ENCODE results near the gene MANSC4.

- PRO-cap, 2 experiments = no peak in any of the 2 experiments
These were observed 1.6 kb downstream of the FGFR1OP2 start for GRCh38 chr12:26939881-26940324.

- PRO-cap, 2 experiments = no peak in any of the 2 experiments
These were observed 7.7 kb upstream of the STK38L start for GRCh38 chr12:27236449-27236802.

DNA sequence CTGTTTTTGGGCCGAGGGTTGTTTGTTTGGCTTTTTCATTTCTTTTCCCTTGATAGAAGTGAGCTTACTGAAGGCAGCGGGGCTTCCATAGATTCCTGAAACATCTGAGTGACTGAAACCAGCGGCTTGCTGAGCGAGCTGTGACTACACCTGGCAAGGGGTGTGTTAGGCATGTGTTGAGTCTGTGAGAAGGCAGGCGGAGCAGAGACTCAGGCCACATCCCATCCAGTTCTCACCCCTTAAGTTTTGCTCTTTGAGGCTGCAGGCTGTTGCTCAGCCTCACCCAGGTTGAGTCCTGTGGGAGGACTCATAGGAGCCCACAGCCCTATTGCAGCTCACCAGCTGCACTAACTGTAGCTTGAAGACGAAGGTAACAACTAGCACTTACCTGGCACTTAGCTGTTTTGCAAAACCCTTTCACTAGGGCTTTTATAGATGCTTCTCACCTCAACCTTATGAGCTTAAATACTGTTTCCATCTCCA lies 17.3 kb downstream of the PPFIBP1 start:
- PRO-cap, 2 experiments = no peak in any of the 2 experiments

GRCh38 chr12:27549602-27550236 lies 25.7 kb downstream of the PPFIBP1 start:
- PRO-cap, 2 experiments = no peak in any of the 2 experiments

DNA sequence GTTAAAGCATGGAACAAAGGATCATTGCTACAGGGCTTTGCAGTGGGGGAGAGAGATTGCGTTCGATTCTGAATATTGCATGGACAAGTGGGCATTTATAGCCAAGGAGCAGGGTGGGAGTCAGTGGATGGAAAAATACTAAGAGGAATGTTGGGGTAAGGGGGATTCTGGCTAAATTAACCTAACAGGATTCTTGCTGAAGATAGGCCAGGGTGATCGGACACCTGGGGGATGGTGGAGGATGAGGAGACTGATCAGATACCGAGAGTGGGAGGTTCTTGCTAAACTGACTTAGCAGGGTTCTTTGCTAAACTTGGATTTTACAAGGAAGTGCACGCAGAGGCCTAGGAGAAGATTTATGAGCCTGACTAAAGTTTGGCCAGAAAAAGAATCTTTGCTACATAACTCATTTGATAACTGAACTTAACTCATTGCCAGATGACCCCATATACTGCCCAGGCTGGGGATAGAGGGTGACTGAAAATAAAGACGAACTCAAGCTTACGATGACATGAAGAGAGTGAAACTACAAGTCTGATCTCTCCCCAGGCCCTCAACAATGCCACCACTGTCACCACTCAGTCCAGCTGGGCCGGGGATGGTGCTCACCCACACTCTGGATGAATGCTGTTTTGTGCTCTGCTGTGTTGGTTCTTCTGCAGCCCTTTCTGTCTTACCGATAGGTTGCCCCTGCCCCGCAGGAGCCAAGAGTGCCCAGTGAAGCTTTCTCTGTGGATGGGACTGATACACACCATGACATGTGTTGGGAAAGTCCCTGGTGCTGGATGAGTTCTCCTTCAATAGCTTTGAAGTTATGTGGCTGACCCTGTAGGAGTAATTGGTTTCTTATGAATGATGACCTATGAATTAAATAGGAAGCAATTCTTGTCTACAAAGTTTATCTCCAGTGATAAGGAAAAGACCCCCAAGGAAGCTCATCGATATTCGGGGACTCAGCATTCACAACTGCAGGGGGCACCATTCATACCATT lies 29.0 kb downstream of the PPFIBP1 start:
- PRO-cap, 2 experiments = no peak in any of the 2 experiments

DNA sequence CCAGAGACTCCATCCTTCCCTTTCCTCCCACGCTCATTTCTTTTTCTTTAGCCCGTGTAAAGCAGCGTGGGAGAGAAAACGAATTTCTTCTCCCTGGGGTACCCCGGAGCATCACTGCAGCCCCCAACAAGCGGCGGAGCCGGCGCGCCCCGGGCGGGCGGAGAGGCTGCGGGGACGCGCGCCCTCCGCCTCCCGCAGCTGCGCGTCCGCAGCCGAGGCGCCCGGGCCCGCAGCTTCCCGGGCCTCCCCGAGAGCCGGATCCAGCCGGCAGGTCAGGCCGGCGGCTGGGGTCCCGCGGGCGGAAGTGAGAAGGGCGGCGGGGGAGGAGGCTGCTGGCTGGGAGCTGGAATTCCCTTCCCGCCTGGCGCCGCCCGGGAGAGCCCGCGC lies 352 bp upstream of the KLHL42 start:
- PRO-cap, 2 experiments = peak in 2 of 2 experiments; most common plus-strand start position 311 of the sequence (in 2)

DNA sequence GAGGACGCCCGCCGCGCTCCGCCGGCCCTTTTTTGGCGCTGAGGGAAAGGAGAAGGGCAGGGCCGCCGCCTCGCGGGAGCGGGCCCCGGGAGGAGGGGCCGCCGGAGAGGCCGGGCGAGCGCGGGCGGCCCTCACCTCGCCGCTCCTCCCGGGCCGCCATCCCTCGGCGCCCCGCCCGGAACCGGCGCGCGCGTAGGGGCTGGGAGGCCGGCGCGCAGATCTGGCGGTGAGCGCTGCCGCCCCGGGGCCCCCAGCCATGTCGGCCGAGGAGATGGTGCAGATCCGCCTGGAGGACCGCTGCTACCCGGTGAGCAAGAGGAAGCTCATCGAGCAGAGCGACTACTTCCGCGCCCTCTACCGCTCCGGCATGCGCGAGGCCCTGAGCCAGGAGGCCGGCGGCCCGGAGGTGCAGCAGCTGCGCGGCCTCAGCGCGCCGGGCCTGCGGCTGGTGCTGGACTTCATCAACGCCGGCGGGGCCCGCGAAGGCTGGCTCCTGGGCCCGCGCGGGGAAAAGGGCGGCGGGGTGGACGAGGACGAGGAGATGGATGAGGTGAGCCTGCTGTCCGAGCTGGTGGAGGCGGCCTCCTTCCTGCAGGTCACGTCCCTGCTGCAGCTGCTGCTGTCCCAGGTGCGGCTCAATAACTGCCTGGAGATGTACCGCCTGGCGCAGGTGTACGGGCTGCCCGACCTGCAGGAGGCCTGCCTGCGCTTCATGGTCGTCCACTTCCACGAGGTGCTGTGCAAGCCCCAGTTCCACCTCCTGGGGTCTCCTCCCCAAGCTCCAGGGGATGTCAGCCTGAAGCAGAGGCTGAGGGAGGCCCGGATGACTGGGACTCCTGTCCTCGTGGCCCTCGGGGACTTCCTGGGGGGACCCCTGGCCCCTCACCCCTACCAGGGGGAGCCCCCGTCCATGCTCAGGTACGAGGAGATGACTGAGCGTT lies at the start of gene MANSC4:
MANSC4 (minus strand) TSS at position 162 of the 941 bp plus-strand sequence.
- PRO-cap, 2 experiments = peak in 1 of 2 experiments; most common plus-strand start position 185 of the sequence (in 1); most common minus-strand start position 34 of the sequence (in 1)

DNA sequence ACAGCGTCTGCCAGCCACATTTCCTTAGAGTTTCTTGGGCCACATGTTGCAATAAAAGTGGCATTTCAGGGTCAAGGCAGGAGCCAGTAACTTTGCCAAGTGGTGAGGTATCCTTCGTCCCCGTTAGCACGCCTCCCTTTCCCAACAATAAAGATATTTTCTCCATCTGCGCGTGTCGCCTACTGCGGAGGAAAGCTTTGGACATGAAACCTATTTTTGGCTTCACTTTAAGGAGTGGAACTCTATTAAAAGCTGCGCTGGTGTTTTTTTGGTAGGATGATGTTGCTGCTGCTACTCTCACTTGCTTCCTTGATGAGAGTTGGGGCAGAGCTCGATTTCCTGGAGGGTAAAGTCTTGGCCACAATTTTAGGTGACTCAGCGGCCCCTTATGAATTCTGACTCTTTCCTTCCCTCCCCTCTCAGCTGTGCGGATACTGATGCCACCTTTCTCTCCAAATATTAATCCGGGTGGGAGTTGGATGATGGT lies 851 bp downstream of the CCDC91 start:
- PRO-cap, 2 experiments = no peak in any of the 2 experiments

GRCh38 chr12:28760136-28760694 lies 388.9 kb upstream of the FAR2 start:
- PRO-cap, 2 experiments = no peak in any of the 2 experiments

DNA sequence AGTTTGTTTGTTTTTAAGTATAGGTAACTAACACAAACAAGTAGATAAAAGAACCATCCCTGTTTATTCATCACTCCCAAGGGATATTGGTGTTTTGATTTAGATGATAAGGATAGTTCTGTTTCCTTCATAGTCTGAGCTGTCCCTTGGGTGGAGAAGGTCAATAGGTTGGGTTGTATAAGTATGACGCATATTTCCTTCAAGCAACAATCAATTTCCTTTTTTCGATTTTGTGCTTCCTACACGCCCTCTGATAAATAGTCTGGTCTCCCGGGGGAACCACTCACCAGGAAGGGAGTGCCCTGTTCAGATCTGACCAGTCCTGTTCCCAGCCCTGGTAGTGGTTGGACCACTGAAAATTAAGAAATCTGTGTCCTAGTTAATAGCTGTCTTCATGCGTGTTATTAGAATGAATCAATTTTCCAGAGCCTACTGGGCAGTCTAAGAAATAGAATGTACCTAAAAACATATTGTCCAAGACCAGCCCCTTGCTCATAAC lies 378.7 kb upstream of the FAR2 start:
- PRO-cap, 2 experiments = no peak in any of the 2 experiments

- PRO-cap, 2 experiments = no peak in any of the 2 experiments
These were observed 150.8 kb upstream of the FAR2 start for GRCh38 chr12:28998306-28998642.

DNA sequence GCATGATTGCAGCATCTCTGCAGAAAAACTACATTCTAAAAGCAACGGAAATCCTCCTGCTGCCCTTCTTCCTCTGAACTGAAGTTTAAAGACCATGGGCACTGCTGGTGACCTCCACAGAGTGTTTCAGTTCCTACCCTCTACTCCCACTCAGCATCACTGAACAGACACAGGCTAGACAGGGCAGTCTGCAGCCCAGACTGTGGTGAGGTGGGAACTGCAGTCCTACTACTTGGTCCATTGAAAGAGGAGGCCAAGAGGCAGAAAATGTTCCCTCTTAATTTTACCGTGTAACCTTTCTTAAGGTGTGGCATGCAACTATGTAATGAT lies 59.1 kb downstream of the FAR2 start:
- PRO-cap, 2 experiments = no peak in any of the 2 experiments

DNA sequence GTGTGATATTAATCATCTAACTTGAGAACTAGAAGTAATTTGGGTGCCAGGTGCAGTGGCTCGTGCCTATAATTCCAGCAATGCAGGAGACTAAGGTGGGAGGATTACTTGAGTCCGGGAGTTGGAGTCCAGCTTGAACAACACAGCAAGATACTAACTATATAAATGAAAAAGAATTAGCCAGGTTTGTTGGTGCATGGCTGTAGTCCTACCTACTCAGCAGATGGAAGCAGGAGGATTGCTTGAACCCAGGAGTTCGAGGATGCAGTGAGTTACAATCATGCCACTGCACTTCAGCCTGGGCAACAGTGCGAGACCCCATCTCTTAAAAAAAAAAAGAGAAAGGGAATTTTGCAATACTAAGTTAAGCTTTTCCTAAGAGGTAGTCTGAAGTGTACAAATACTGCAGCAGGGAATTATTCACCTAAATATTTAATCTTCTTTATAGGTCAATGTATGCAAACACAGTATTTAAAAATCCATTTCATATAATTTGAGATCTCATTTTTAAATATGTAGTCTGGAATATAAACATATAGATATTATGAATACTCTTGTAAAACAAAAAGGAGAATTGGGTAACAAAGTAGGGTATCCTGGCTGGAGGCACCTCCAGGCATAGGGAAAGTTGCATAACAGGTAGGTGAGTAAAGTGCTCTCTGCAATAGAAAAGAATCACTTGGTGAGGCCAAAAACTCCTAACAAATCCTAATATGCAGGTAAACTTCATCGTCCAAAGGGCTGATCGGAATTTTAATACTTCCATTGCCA lies 42.5 kb downstream of the ERGIC2 start:
- PRO-cap, 2 experiments = no peak in any of the 2 experiments

DNA sequence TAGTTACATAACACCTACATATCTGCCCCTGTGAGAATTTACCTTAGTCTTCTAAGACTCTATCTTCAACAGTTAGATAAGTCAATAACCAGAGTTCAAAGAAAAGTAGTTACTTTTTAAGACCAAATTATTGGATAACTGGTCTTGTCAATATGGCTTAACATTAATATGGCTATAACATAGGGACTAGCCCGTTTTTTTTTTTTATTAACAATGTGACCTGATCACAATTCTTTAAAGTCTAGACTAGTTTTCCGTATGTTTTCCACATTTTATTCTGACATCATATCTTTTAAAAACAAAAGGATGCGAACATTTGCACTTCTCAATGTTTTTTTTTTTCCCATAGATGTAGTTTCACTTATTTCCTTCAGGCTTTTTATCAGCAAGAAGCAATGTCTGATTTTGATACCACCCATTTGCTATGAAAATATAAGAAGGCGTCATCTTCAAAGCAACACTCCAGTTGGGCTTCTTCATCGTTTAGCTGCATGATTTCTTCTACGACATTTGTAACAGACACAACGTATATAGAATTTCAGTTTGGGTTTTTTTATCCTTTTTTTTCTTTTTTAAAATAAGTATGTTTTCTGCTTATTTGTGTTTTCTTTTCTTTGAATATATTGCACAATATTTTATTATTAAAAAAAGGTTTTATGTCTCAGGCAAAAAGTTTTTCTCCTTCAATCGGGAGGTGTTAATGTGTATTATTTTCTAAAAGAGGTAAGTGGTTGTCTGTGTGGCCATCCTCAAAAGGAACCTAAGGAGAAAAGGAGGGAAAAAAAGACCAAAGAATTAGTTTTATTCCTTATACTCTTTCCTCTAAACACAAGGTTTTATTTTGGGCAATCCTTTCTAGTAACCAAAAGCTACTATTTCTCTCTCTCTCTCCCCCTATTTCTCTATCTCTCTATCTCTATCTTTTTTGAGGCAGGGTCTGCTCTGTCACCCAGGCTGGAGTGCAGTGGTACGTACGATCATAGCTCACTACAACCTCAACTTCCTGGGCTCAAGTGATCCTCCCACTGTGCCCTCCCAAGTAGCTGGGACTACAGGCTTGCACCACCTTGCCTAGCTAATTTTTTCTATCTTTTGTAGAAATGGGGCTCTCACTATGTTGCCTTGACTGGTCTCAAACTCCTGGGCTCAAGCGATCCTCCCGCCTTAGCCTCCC lies 40.1 kb downstream of the ERGIC2 start:
- PRO-cap, 2 experiments = no peak in any of the 2 experiments

GRCh38 chr12:29505087-29505950 lies 7.8 kb upstream of the OVCH1 start:
- PRO-cap, 2 experiments = no peak in any of the 2 experiments

GRCh38 chr12:29701336-29702143 lies 82.2 kb downstream of the TMTC1 start:
- PRO-cap, 2 experiments = no peak in any of the 2 experiments

- PRO-cap, 2 experiments = peak in 1 of 2 experiments; most common plus-strand start chr12:30822568 (in 1)
These were observed 68.0 kb upstream of the CAPRIN2 start for GRCh38 chr12:30822308-30823513.

- PRO-cap, 2 experiments = no peak in any of the 2 experiments
These were observed 66.1 kb upstream of the TSPAN11 start for GRCh38 chr12:30860456-30860753.

- PRO-cap, 2 experiments = no peak in any of the 2 experiments
These were observed 104.7 kb downstream of the SINHCAF start for GRCh38 chr12:31221319-31221565.

GRCh38 chr12:31317234-31318391 lies 8.3 kb downstream of the SINHCAF start:
- PRO-cap, 2 experiments = no peak in any of the 2 experiments

Data from Metastatic Liver Carcinoma in the Adrenal Gland (tissue), 2 donors.